ENCODE results near the gene DEFB110.

- PRO-cap: no peak
- RAMPAGE, long total RNA: no peak
These were observed at the start of gene DEFB110 for GRCh38 chr6:50021852-50022391. TSS of gene DEFB110 (minus strand) at chr6:50021994.

DNA sequence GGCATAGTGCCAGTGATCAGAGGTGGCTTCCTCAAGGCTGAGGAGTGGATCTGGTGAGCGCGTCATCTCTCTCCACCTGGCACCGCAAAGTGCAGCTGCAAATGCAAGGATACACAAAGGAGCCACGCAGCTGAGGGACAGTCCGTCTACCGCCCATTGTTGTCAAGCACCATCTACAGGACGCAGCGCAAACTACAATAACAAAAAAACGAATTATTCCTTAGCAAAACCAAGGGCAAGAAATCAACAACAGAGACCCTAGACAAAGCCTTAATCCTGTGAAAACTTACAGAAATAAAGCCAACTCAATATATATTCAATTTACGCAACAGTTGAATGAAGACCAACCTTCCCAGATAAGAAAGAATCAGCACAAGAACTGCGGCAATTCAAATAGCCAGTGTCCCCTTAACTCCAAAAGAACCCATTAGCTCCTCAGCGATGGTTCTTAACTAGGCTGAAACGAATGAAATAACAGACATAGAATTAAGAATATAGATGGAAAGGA, 9.2 kb upstream of the DEFB110 start:
- PRO-cap: no peak
- RAMPAGE, long total RNA: no peak

- PRO-cap: no peak
- RAMPAGE, long total RNA: no peak
These were observed 1.9 kb downstream of the TFAP2B start for GRCh38 chr6:50820227-50821258.

- PRO-cap: no peak
- RAMPAGE, long total RNA: no peak
These were observed 23.2 kb downstream of the TFAP2B start for GRCh38 chr6:50841726-50842385.

DNA sequence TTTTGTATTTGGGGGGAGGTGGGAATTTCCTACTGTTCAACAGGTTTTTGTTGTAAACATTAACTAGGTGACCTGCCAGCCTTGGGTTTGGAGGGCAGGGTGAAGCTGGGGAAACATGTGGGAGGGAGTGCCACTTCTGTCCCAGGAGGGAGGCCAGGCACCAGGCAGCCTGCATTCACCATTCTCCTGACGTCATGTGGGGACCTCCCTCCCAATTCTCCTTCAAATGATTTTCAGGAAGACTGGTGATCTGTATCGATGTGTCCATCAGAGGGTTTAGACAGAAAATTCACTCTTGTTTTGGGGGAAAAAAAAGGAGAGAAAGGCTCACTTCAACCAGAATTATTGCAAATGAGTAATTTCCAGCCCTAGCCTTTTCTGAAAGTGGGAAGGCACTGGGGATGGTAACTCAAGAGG, 37.9 kb upstream of the PKHD1 start:
- PRO-cap: no peak
- RAMPAGE, long total RNA: no peak

DNA sequence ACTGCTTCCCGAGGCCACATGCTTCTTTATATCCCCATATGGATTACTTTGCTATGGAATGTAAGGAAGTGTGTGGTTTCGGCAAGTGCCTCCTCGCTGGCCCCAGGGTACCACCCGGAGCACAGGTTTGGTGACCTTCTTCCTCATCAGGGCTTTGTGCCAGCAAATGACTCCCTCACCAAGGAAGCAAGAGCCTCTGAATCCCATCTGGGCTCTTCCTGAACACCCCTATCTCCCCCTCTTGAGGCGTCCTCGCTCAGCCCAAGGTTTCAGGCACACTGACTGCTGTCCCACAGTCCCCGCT, 41.9 kb upstream of the IL17A start:
- PRO-cap: no peak
- RAMPAGE, long total RNA: no peak

GRCh38 chr6:52305369-52305728, 20.8 kb upstream of the MCM3 start:
- PRO-cap: no peak
- RAMPAGE, long total RNA: no peak

DNA sequence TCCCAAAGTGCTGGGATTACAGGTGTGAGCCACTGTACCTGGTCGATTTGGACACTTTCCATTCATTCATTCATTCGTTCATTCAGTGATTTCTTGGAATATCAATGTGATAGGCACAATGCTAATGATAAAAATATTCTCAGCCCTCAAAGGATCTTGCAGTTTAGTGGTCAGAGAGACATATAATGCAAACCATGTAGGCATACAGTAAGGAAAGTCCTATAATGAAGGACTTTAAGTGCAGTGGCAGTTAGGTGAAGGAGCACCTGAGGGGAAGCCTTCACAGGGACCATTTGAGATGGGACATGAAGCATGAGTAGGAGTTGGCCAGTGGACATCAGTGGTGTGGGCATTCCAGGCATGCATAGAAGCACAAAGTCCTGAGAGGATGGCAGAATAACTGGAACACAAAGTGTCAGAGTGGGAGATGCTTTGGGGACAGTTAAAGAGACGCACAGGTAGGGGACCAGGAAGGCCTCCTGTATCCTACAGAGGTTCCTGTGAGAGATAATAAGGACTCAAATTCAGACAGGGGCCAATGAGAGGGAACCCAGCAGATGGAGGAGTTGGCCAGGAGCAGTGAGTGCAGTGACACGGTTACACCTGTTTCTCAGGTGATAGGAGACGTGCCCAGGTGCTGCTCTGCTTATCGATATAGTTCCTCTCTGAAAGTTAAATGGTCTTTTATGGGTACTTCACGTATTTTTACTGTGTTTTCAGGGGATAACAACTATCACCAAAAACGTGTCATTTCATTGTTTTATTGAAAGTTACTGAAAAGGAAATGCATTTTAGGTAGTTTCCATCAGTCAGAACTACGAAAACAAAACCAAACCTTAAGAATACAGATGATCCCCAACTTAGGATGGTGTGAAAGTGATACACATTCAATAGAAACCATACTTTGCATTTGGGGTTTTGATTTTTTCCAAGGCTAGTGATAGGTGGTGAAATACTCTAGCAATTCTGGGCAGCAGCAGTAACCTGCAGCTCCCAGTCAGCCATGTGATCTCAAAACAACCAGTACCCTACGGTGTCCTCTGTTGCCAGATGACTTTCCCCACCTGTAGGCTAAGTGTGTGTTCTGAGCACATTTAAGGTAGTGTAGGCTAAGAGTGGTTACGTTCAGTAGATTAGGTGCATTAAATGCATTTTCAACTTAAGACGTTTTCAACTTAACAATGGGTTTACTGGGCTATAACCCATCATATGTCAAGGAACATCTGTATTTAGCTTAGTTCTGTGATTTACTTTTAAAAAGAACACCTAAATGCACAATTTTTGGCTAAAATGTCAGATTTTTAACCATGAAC, 26.1 kb upstream of the EFHC1 start:
- PRO-cap: no peak
- RAMPAGE, long total RNA: no peak

- PRO-cap: no peak
- RAMPAGE, long total RNA: no peak
These were observed 72.4 kb downstream of the TRAM2 start for GRCh38 chr6:52504135-52505155.

GRCh38 chr6:52515816-52516649, 60.8 kb downstream of the TRAM2 start:
- PRO-cap: no peak
- RAMPAGE, long total RNA: no peak

DNA sequence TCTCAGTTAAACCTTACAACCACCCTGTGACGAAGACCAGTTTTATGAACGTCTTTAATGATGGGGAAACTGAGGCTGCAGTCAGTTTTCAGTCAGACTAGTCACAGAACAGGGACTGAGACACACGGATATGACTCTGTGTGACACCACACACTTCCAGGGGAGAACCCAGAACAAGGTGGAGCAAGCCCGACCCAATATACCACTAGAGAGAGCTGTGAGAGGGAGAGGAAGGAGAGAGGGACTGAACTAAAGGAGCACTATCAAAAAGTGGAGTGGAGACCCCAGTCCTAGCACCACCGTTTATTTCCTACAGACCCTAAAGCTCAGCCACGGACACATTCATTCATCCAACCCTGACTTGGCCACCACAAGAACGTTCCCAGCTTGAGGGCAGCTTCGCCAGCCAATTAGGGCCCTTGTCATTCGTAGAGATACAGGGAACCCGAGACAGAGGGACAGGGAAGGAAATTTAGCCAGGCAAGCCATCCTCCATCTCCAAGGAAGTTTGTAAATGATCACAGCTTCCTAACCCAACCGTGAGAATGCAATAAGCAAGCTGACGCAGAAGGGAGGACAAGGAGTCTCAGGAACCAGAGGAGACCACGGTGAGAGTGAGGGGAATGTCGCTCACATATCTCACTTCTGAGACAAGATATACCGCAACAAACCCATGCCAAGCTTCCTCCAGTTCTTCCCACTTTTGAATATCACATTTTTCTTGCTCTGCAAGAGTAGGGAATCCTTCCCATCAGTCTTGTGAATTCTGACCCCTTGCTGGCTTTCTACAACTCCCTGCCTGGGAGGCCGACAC, 1.5 kb downstream of the TRAM2 start:
- PRO-cap: no peak
- RAMPAGE, long total RNA: no peak

DNA sequence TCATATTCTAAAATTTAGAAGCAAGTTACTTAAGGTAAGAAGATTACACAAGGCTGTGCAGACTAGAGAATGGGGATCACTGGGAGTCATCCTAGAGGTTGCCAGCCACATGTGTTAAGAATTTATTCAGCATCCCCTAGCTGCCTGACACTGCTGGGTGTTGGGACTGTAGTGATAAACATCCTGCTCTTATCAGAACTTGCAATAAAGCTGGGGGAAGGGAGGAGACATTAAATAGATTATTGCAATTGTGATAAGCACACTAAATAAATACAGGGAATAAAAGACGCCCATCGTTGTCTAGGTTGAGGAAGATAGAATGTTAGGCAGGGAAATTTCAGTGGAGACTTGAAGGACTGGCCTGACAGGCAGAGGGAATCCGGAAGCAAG, 33.1 kb upstream of the TRAM2 start:
- PRO-cap: no peak
- RAMPAGE, long total RNA: no peak

DNA sequence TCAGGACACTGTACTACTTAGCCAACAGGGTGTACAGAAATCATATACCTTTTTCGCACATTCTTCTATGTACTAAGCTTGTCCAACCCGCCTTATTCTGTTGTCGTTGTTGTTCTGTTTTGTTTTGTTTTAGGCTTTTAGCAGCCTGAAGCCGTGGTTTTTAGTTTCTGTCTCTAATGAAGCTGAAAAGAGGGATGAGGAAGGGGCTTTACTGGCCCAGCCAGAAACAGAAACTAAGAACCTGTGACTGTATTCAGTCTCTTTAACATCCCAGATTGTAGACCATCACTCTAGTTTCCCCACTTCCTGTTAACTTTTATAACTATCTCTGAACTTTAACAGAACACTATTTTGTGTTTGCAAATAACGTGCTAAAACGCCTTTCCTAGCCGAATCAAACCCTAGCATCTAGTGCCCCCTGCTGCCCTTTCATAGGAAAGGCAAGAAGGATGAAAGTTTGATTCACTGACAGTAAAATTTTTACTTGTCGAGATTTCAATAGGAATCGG, 7.4 kb upstream of the TMEM14A start:
- PRO-cap: no peak
- RAMPAGE, long total RNA: no peak

- PRO-cap: bidirectional peak, plus-strand start at chr6:52664431, minus-strand start at chr6:52664247
- RAMPAGE, long total RNA: no peak
These were observed 7.0 kb upstream of the TMEM14A start for GRCh38 chr6:52663945-52664316.

- PRO-cap: bidirectional peak, plus-strand start at chr6:52664431, minus-strand start at chr6:52664247
- RAMPAGE, long total RNA: no peak
These were observed 6.3 kb upstream of the TMEM14A start for GRCh38 chr6:52664317-52665389.

DNA sequence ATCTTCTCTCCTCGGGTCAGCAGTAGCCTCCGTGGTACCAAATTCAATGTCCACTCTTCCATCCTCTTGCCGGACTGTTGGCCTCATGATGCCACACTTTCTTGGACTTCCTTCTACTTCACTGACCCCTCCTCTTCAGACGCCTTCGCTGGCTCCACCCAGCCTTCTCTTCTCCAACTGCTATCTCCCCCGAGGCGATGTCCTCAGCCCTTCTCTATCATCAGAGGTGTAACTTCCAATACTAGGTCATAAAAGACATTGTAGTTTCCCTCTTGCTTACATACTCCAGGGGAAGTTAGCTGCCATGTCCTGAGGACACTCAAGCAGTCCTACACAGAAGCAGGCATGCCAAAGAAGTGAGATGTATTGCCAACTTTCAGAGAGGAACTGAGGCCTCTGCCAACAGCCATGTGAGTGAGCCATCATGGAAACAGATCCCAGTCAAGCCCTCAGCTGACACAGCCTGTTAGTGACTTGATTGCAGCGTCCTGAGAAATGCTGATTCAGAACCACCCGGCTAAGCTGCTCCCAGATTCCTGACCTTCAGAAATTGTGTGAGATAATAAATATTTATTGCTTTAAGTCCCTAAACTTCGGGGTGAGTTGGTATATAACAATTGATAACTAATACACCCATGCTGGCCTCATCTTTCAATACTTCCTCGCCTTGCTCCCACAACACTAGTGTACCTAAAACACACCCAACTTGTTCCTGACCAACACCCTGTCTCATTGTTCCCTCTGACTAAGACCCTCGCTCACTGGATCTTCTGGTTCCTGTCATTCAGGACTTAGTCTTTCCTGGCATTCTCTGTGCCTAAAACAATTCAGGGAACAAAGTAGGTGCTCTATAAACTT, 38.2 kb downstream of the GSTA2 start:
- PRO-cap: no peak
- RAMPAGE, long total RNA: no peak

GRCh38 chr6:52856106-52856625, 52.5 kb upstream of the GSTA1 start:
- PRO-cap: no peak
- RAMPAGE, long total RNA: no peak

DNA sequence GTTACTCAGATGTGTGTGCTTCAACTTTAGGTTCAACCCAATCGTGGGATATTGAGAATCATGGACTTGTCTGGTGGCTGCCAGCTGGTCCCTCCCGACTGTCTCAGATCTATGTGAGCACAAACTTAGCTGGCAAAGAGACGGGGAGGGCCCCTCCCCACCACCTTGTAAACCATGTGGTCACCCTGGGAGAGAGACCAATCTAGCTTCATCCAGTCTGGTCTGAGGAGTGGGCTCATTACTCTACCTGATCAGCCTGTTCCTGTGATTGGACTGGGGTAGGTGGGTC, 4.9 kb downstream of the GSTA4 start:
- PRO-cap: no peak
- RAMPAGE, long total RNA: no peak

GRCh38 chr6:52993389-52993882, 1.6 kb downstream of the GSTA4 start:
- PRO-cap: no peak
- RAMPAGE, long total RNA: no peak

DNA sequence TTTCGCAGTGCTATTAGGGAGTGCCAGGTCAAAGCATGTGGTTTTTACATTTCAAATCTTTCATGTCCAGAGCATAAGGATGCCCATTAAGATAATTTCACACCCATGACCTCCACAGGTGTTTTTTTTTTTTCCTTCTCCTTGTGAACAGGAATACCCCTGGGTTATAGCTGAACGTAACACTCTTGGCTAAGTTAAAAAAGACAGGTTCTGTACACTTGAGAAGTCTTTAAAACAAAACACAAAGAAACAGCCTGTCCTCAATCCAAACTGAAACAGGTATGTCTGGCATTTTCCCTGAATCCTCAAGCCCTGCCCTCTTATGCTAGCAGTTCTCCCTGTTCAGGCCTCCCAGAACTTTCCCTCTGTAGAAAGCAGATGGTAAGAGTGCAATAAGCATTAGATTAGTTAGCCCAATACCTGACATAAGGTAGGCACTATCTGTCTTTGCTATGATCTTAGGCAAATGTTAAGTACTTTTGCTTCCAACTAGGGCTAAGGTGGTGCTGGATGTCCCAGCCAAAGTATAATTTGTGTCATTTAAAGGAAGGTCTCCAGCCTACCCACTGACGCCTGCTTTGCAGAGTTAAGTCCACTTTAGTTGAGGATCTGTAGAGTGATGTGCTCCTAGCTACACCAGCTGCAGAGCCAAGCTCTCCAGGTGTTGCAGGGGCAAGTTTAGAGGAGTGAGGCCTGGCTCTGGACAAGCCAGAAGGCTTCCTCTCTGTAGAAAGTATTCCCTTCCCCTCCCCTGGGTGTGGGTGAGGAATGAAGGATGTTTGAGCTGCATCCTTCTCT, 66.8 kb downstream of the ELOVL5 start:
- PRO-cap: no peak
- RAMPAGE, long total RNA: no peak

Data from OCI-LY7 (cell line).